Brain (tissue), 1 donor: ENCODE results near the gene LTBP1.

DNA sequence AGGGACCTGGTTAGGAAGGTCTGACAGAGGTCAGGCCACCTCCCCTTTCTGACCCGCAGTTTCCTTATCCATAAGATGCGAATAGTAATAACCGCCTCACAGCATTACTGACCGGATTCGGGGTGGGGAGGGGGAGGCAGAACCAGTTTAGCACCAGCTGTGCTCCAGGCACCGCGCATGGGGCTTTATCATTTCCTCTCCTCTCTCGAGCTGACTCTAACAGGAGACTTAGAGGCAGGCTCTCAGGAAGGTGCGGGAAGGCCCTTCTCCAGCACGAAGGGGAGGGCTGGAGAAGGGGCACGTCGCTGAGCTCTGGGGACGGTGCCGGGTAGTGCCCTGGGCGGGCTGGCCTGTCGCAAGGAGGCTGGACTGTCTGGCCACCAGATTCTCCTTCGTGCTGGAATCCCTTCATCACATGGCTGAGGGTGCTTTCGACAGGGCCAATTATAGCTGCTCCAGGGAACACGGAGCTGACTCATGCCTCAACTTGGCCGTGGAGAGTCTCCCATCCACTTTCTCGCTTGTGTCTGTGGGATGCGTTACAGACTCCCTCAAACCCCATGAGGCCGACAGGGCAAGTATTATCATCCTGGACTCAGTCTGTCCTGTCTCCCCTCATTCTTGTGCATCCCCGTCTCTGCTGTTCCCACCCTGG lies 5.8 kb downstream of the EHD3 start:
- RRBS, result no CpG with 5 or more reads among the region's 24 CpGs

DNA sequence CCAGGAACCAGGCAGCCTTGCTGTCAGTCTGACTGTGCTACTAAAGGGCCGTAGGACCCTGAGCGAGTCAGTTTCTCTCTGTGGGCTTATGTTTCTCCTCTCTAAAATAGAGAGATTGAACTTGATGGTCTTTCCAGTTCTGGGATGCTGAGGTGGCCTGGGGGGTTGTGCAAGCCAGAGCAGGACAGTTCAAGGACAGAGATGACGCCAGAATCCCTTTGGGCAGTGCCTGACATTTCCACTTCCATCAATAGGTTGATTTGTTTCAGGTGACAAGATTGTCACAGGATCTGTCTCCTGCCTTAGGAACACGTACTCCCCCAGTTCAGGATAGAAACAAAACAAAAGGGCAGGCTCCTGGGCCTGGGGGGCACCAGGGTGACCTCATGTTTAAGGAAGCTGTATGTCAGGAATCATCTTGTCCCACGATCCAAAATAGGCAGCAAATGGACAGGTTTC lies 82.0 kb downstream of the XDH start:
- RRBS, result no CpG with 5 or more reads among the region's 5 CpGs

GRCh38 chr2:31334069-31334820 lies 80.3 kb downstream of the XDH start:
- RRBS, result no CpG with 5 or more reads among the region's 4 CpGs

DNA sequence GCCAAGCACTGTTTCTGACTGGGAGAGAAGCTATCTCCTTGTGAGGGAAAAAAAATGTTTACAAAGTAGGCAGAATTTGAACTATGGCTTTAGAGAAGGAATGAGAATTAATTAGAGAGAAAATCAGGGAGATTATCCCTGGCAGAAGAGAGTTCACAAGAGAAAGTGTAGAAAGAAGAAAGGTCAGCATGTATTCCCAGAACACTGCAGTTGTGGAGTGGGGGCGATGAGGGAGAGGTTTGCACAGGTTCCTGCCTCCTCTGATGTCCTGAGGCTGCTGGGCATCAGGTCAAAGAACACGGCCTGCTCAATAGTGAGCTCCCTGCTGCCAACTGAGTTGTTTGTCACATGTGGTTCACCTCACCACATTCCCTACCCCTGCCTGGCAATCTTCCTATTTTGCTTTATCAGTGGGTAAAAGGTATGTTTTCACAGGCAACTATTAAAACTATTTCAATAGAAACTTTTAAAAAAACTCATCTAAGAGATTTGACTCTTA lies 123.8 kb upstream of the SRD5A2 start:
- RRBS, result no CpG with 5 or more reads among the region's 2 CpGs

DNA sequence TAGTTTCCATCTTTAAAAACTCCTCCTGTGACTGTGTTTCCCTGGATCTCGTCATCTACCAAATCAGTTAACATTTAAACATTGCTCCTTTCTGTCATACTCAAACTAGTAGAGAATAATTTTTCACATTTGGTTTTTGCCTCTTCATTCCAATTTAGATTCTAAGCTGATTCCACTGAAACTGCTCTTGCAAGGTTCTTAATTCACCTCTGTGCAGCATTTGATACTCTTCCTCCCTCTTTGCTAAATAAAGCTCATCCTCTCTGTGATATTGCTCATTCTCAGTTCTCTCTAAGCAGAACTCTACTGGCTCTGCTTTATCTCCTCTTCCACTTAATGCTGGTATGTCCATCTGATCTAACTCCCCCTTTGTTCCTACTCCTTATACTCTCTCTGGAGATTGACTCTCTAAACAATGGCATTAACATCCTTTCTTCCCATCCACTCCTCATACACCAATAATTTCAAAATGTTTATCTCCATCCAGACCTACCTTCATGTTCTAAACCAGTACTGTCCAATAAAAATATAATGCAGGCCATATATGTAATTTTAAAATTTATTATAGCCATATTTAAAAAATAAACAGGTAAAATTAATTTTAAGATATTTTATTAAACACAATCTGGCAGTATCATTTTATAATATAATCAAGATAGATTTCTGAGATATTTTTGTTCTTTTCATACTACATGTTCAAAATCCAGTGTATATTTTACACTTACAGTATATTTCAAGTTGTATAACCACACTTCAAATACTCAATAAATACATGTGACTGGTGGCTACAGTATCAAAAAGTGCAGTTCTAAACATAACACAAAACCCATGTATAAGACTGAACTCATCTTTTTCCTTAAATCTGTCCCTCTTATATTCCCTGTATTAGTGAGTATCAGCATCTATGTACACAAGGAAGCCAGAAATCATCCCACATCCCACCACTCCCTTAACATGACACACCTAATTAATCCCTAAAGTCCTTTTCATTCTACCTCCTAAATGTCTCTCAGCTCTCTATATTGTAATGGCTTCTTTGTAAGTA lies 131.5 kb downstream of the MEMO1 start:
- RRBS, result no CpG with 5 or more reads among the region's 1 CpG

- RRBS, result no CpG with 5 or more reads among the region's 7 CpGs
Observed at GRCh38 chr2:31904522-31904889, 106.3 kb downstream of the MEMO1 start.

DNA sequence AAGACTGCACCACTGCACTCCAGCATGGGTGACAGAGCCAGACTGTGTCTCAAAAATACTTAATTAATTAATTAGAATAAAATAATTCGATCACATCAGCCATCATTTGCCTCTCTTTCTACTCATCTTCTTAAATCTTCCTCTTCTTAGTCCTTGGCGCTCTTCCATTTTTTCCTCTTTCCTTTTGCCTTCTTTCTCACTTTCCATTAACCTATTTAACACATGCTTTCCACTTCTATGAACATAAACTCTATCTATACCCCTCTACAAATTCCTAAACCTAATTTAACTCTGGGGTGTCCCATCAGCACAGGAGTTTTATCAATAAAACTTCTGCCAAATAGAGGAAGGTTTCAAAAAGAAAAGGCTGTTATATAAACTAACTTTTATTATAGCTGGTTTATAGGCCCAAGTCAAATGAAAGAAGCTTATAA lies 80.6 kb downstream of the MEMO1 start:
- RRBS, result no CpG with 5 or more reads among the region's 2 CpGs

DNA sequence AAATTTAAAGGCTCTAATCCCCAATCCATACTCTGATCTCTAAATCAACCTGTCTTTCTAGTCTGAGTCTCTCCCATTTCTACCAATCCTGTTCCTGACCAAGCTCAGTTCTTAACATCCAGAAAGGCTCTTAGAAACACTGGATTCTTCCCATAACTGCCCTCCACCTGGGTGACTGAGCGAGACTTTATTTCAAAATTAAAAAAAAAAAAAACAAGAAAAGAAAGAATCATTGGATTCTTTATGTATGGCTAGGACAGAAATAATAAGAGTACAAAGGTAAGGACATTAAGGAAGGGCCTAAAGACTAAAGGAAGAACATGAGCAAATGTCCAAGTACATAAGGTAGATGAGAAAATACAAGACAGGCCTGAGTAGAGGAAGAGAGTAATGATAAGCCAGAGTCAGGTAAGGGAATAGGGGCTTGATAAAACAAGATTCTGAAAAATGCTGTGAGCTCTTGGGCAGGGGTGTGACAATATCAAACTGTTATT lies 76.5 kb downstream of the MEMO1 start:
- RRBS, result no CpG with 5 or more reads among the region's 1 CpG

DNA sequence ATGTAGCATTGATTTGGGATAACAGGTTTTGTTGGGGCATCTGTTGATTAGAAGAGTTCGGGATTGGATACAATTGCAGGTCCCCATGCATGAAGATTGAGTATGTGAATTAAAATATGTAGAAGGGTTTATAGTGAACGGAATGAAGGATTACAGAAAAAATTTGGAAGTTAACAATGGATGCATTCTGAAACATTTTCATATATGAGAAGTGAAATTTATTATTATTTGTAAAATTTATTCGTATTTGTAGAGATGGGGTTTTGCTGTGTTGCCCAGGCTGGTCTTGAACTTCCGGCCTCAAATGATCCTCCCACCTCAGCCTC lies 2.6 kb downstream of the BIRC6 start:
- RRBS, result no CpG with 5 or more reads among the region's 4 CpGs

- RRBS, result no CpG with 5 or more reads among the region's 6 CpGs
Observed at GRCh38 chr2:32514901-32515867, 112.7 kb upstream of the TTC27 start.

DNA sequence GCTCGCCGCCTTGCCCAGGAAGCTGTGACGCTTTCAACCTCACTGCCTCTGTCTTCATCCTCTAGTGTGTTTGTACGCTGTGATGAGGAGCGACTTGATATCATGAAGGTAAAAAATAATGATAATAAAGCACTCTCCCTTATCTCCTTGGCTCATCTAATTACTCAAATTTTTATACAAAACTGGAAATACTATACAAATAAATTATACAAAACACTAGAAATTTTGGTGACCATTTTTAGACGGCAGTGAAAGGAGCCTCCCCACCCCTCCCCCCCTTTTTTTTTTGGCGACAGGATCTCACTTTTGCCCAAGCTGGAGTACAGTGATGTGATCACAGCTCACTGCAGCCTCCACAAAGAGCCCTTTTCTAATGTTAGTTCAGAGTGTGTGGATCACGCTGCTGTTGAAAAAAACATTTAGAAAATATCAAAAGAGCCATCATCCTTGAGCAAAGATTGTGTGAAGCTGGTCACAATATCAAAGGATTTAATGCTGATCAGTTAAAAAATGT lies 29.9 kb upstream of the TTC27 start:
- RRBS, result no CpG with 5 or more reads among the region's 8 CpGs

GRCh38 chr2:32946156-32947334 lies at the start of gene LTBP1:
TSS of gene LTBP1 (plus strand) at chr2:32946953.
- RRBS, result 1% methylated on average over 57 of the region's 108 CpGs

DNA sequence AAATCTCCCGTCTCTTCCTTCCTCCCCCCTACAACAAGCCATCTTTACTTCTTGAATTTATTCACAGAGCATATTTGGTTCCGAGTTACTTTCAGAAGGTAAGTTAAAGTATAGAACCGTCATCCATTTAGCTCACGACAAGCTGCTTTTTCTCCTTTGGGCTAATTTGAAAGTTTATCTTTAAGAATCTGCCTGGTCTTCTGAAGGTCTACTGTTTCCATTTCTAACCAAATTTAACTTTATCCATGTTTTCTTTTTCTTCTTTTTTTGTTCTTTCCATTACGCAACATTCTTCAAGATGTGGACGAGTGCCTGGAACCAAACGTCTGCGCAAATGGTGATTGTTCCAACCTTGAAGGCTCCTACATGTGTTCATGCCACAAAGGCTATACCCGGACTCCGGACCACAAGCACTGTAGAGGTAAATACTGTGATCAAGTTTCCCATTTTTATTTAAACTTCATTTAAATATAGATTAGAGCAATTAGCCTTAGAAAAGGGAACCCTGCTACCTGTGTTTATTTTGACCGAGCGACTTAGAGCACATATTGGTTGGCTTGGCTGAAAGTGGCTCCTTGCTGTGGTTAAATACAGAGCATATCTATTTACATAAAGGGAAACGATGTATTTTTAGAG lies 183.5 kb upstream of the RASGRP3 start:
- RRBS, result no CpG with 5 or more reads among the region's 13 CpGs

DNA sequence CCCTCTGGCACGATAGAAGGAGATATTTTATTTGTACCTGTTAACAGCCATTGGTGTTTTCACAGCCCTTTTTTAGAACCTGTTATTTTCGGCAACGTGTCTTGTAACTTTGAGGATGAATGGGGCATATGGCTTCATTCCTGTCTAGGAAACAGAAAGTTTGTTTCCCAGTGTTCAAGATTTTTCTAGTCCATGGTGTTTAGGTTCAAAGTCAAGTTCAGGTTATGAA lies 300 bp downstream of the RASGRP3 start:
- RRBS, result no CpG with 5 or more reads among the region's 3 CpGs

- RRBS, result no CpG with 5 or more reads among the region's 4 CpGs
Observed at GRCh38 chr2:33482429-33482868, 6.0 kb downstream of the RASGRP3 start.

- RRBS, result no CpG with 5 or more reads among the region's 3 CpGs
Observed at GRCh38 chr2:36399627-36400049, 44.1 kb downstream of the CRIM1 start.

DNA sequence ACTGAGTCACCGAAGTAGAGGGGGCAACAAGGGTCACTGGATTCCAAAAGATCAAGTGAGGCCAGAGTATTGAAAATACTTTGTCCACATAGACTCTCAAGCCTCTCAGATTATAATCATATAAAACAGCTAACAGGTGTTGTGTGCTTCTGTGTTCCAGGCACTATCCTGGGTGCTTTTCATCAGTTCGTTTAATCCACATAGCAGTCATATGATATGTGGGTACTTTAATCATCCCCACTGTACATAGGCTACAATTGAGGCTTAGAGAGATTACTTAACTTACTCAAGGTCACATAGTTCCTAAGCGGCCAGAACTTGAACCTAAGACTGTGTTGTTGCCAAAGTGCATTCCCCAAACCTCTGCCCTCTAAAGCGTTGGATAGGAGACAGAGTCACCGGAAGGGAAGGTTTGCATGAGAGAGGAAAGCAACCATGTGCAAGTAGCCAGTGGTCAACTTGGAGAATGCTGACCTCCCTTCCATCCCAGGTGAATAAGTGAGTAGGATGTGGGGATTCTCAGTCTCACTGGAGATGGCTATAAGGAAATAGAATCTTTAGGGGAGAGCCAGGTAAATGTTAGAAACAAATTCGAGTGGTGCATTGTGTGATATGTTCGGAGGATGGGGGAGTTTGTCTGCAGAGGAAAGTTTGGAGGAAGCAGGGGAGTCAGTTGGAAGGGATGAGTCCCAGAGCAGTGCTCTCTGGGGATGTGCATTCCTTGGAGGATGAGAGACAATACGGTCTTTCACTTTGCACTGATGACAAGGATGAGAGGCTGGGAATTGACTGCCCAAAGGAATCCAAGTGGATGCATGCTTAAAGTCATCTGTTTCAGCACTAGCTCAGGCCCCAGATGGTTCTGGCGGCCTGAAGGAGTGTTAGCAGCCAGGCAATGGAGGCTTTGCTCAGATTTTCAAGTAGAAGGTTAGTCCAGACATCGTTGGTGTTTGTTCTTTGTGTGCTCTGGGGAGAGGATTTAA lies 99.9 kb downstream of the CRIM1 start:
- RRBS, result no CpG with 5 or more reads among the region's 10 CpGs

- RRBS, result no CpG with 5 or more reads among the region's 8 CpGs
Observed at GRCh38 chr2:36472987-36473580, 117.5 kb downstream of the CRIM1 start.

GRCh38 chr2:36561291-36562032 lies 36.5 kb downstream of the FEZ2 start:
- RRBS, result no CpG with 5 or more reads among the region's 7 CpGs

DNA sequence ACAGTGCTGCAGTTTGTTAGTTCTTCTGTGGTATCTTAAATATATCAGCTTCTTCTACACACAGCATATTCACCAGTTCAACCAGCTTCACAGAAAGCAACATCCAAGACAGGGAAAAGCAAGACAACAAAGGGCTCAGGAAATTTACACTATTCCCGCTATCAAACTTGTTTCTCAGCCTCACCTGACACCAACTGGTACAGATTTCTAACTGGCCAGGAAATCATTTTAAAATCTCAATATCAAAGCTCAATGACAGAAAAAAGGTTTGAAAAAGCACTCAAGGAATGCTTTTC lies 28.4 kb downstream of the FEZ2 start:
- RRBS, result no CpG with 5 or more reads among the region's 1 CpG